GM19239 (cell line): ENCODE measurements around a stretch of chr3.

GRCh38 chr3:14453430-14453954 is 51.1 kb downstream of the SLC6A6 start:
- RRBS: no CpG with 5 or more reads among the region's 4 CpGs

- RRBS: no CpG with 5 or more reads among the region's 26 CpGs
Measured at GRCh38 chr3:14472634-14473908, 67.1 kb downstream of the GRIP2 start.

- RRBS: no CpG with 5 or more reads among the region's 23 CpGs
Measured at GRCh38 chr3:14484810-14485585, 55.1 kb downstream of the GRIP2 start.

- RRBS: 31% methylated on average over 18 of the region's 26 CpGs
Measured at GRCh38 chr3:14555717-14556435, 15.7 kb upstream of the GRIP2 start.

DNA sequence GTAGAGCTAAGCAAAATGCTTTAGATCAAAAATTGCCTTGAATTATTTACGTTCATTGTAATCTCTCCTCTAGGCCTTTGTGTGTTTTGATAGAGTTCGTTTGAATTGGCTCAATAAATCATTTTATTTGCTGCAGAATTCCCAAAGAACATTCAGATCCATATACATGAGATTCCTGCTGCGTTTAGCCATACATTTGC is 234 bp upstream of the C3orf20 start:
- RRBS: no CpG with 5 or more reads among the region's 3 CpGs

DNA sequence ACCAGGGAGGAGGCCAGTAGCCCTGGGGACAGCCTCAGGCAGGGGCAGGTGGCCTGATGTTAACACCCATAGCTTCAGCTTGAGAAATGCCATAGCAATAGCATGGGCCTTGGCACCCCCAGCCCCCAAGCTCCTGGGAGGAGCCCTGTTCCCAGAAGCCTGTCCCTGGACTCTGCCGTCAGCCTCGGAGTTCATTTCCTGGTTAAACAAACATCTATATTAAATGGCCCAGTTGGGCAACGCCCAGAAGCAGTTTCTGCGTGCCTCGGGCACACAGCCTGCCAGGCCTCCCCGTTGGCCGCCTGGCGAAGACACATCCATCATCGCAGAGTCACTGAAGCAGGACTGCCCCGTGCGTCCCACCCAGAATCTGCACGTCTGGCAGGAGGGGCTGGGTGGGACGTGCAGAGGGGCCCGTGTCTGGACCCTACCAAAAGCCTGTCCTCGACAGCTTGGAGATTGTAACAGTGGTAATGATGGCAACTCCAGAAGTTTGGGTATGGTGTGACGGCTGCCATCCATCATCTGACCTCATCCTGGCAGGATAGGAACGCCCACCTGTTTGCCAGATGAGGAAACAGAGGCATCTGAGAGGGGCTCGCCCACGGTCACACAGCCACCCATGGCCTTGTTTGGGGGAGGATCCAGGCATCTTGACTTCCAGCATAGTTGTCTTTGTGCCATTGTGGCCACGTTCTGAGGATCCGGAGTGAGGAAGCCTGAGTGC is 58.4 kb downstream of the FGD5 start:
- RRBS: no CpG with 5 or more reads among the region's 21 CpGs

DNA sequence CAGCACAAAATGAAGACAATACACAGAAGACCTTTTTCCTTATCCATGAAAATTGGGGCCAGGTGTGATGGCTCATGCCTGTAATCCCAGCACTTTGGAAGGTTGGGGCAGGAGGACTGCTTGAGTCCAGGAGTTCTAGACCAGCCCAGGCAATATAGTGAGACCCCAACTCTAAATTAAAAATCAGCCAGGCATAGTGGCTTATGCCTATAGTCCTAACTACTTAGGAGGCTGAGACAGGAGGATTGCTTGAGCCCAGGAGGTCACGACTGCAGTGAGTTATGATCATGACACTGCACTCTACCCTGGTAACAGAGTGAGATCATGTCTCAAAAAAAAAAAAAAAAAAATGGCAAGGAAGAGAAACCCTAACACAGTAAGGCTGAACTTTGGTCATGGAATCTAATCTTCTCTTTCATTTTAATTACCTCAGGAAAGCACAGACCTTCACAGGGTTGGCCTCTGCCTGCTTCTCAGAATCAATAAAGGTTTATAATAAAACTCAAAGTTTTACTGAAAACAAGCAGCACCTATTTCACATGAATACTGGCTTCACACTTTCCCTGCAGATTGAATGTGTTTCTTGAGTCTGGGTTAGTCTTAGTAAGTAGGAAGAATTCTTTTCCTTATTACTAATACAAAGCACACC is 11.8 kb upstream of the NR2C2 start:
- RRBS: no CpG with 5 or more reads among the region's 1 CpG

- RRBS: no CpG with 5 or more reads among the region's 10 CpGs
Measured at GRCh38 chr3:14945803-14946393, 1.5 kb upstream of the NR2C2 start.

- RRBS: no CpG with 5 or more reads among the region's 16 CpGs
Measured at GRCh38 chr3:15064278-15064695, 828 bp downstream of the MRPS25 start.

GRCh38 chr3:15077009-15077309 is 11.8 kb upstream of the MRPS25 start:
- RRBS: no CpG with 5 or more reads among the region's 1 CpG

DNA sequence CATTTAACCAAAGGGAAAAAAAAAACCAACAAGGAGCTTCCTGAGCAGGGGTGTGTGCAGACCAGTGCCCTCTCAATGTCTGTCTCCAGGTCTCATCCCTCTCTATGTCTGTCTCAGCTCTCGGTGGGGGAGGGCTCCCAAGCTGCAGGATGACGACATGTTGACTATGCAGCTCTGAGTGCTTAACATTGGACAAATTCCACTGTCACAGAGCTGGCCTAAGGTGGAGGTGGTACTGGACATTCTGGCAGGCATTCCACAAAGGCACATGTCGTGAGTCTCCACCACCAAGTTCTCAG is 2.1 kb upstream of the CAPN7 start:
- RRBS: no CpG with 5 or more reads among the region's 3 CpGs

GRCh38 chr3:15243712-15244281 is 37.8 kb downstream of the CAPN7 start:
- RRBS: no CpG with 5 or more reads among the region's 5 CpGs

DNA sequence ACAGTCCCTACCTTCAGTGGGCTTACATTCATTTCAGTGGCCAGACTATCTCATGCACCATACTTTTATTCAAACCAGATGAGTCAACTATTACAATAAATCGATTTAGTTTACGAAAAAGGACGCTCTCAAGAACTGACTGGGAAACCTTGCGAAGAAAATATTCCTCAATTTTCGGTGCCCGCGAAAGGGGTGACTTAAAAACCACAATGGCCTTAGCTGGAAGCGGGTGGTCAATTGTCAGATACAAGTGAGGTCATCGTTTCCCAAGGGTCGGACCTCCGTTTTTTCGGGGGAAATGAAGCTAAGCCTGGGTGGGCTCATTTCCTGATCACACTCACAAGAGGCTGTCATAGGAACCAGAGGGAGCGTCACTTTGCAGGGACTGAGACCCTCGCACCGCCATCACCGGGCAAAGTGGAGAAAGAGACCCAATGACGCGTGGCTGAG is 542 bp downstream of the METTL6 start:
- RRBS: no CpG with 5 or more reads among the region's 18 CpGs

DNA sequence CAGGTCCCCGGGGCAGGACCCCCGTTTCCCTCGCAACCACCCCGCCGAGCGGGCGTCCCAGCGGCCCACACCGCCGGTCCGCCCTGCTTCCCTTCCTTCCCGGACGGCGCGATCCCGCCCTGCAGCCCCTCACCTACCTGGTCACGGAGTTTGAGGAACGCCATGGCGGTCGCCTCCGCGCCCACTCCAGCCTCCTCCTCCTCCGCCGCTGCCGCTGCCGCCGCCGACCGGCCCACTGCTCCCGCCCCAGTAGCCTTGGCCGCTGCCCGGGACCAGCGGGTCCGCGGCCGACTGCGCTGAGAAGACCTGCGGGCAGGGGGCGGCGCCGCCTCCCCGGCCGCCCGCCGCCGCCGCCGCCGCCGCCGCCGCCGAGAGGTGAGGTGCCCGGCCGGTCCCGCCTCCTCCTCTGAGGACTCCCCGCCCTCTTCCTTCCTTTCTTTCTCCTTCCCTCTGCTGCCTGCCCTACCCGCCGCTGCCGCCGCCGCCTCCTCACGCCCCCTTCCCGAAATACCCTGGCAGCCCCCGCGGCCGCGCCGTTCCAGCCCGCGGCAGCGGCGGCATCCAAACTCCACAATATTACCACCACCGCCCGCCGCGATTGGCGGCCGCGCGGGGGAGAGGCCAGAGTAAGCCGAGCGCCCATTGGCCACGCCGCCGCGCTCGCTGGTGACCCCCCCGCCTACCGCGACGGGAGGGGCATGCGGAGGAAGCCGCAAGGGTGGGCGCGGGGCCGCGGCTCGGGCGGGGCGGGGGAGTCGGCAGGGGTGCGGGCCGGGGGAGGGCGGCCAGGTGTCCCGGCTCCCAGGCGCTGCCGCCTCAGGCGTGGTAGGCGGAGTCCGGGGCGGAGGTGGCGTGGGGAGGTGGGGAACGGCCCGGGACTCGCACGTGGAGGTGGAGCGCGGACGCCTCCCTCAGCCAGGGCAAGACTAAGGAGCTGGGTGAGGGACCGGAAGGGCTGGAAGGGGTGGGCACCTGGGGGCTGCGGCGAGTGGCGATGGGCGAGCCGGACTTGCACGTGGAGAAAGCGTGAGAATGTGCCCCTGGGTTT is 61.8 kb upstream of the ANKRD28 start:
- RRBS: 2% methylated on average over 42 of the region's 128 CpGs

DNA sequence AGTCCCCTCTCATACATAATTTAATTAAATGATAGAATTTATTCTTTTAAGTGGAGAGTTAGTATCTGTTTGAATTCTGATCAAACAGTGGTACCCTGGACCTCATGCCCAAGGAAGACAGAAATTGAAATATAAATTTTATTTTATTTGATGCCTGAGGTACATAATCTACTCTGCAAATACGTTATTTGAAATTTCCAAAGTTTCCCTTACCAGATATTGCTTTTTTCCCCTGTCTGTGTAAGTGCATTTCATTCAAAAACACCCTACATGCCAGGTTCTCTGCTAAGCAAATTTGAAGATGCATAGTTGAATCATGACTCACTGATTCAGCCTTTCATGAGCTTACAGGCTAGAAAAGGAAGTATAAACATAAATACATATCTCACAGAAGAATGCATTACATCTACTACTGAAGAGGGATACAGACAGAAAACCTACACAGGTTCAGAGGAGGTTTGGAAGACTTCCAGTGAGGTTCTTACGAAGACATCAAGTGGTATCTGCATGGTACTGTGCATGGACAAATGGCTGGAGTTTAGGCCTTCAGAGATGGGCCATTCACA is 105.5 kb upstream of the GALNT15 start:
- RRBS: no CpG with 5 or more reads among the region's 2 CpGs

DNA sequence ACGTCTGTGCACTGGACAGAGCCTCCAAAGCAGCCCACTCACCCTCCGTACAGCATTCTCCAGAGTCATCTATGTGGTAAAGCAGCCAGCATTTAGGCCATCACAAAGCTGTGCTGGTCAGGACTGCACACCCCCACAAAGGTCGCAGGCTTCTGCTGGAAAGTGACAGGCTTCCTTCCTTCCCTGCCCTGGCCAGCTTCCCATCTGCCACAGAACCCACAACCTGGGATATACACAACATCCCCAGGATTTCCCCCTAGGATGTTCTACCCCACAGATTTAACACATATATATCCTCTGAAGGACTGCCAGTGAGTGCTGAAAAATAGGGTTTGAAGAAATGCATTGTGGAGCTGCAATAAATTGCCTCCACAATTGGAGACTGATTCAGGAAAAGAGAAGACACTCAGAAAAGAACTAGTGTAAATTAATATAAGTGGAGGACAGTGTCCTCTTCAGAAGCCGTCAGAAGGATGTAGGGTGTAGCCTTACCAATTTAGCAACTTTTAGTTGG is 64.4 kb upstream of the GALNT15 start:
- RRBS: no CpG with 5 or more reads among the region's 4 CpGs

GRCh38 chr3:16203618-16204069 is 29.2 kb downstream of the GALNT15 start:
- RRBS: no CpG with 5 or more reads among the region's 5 CpGs

DNA sequence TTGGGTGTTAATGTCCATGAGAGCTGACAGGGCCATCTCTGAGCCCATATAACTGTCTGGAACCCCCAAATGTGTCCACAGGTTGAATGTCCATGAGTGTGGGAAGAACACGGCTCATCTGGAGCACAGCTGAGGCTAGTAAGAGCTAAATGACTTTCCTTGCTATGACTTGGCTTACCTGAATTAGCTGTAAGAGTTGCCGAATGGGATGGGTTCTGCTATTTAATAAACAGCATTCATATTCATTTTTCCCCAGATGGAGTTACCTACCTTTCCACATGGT is 36.0 kb downstream of the DPH3 start:
- RRBS: no CpG with 5 or more reads among the region's 2 CpGs

- RRBS: no CpG with 5 or more reads among the region's 4 CpGs
Measured at GRCh38 chr3:16278816-16279855, 14.1 kb downstream of the OXNAD1 start.

- RRBS: no CpG with 5 or more reads among the region's 7 CpGs
Measured at GRCh38 chr3:16370487-16371388, 105.7 kb downstream of the OXNAD1 start.